Colonic mucosa (tissue), 1 donor: Measurements from ENCODE around the genes TRIM72 and SLC5A2.

DNA sequence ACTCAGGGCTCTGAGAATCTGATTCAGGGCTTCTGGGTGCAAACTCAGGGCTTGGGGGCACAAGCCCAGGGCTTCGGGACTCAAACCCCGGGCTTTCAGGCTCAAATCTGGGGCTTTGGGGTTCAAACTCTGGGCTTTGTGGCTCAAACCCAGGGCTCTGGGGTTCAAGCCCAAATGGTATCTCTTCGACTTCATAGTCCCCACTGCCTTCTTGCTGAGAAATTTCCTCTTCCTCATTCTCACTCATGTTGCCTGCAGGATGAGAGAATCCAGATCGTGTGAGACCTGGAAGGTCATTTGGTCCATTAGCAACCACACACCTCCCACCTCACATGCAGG lies 597 bp downstream of the ZNF768 start:
- PRO-cap: unidirectional peak, plus-strand start at position 236 of the sequence

DNA sequence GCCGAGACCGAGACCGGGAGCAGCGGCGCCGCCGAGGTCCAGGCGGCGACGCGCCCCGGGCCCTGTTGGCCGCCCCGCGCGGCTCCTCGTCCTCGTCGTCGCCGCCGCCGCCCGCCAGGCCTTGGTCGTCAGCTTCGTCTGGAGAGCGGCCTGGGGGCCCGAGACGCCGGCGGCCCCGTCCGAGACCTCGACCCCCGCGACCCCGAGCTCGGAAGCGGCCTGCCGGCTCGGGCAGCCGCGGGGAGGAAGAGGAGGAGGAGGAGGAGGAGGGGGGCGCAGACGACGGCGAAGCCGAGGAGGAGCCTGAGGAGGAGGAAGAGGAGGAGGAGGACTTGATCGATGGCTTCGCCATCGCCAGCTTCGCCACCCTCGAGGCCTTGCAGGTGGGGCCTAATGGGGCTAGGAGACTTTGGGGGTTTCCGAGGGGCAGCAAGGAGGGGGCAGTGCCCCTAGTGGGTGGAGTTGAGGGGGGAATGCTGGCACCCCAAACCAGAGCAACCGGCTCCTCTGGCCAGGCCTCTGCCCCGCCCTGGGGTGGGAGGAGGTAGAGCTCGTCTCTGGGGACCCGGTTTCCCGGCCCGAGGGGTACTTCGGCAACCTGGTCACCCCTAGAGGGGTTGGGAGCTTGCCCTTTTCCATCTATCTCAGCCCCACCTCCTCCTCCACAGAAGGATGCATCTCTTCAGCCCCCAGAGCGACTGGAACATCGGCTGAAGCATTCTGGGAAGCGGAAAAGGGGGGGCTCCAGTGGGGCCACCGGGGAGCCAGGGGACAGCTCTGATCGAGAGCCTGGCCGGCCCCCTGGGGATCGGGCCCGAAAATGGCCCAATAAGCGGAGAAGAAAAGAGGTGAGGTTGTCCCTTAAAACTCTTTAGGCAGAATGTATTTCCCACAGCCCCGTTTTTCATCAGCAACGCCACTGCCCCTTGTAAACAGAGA lies 1.6 kb downstream of the FBRS start:
- PRO-cap: bidirectional peak, plus-strand start at position 315 of the sequence, minus-strand start at position 109 of the sequence; bidirectional peak, plus-strand start at position 514 of the sequence, minus-strand start at position 521 of the sequence

GRCh38 chr16:30663976-30665193 lies 6.2 kb downstream of the FBRS start:
- PRO-cap: no peak

DNA sequence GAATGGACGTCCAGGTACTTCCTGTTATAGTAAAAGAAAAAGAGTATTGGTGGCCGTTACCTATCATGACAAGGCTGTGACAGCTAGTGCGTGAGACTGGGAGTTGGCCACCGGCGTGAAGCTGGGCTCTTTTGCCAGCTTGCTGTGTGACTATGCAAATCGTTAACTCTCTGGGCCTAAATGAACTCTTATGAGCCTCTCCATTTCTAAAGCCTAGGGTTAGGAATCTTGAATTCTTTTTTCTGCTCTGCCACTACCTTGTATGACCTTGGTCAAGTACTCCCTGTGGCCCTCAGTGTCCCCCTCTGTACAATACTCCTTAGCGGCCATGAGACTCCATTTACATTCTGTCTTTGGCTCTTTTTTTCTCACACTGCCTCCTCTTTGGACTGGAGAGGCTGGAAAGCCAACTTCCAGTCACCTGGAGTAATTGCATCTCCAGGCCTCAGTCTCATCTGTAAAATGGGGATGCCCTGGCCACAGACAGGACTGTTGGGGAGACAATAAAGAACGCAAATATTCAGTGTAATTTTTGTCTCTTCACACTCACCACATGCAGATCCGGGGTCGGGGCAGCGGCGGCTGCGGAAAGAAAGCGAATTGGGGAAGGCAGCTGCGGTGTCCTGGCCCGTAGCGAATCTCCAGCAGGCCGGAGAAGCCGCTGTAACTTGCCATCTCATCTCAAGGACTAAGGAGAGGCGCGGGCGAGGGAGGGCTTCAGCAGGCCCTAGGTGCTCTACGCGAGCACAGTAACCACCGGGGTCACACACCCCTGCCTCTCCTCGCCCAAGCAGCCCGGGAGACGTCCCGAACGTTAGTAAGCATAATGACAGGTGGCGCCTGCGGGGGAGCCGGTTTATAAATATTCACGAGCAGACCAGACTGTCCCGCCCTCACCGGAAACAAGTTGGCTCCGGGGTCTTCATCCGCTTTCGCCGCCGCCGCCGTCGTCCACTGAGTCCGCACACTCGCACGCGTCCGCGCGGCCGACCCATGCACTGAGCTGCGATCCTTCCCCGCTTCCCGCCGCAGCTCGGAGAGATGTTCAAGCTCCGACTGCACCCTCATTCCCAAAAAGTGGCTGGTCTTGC lies 869 bp downstream of the CFAP119 start:
- PRO-cap: unidirectional peak, plus-strand start at position 905 of the sequence

- PRO-cap: no peak
These were observed 8.2 kb downstream of the ZNF629 start for GRCh38 chr16:30778646-30779337.

GRCh38 chr16:30998036-30998715 lies 12.3 kb downstream of the STX1B start:
- PRO-cap: no peak

DNA sequence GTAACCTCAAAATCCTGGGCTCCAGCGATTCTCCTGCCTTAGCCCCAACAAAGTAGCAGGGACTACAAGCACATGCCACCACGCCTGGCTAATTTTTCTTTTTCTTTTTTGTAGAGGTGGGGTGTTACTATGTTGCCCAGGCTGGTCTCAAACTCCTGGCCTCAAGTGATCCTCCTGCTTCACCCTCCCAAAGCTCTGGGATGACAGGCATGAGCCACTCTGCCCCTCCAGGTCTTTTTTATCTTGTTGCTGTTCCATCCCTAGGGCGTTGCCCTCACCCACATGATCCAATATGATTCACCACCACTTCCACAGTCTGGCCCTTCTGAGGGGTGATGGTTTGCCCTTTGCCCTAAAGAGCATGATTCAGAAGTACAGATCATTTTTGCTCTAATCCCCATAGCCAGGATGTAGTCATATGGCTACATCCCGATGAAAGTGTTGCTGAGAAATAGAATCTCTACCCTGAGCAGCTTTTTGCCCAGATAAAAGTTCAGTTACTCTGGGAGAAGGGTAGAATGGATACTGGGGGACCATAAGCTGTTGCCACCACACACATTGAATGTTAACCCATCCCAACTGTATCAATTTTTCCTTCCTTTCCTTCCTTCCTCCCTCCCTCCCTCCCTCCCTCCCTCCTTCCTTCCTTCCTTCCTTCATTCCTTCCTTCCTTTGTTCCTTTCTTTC lies 18.8 kb downstream of the STX4 start:
- PRO-cap: no peak

DNA sequence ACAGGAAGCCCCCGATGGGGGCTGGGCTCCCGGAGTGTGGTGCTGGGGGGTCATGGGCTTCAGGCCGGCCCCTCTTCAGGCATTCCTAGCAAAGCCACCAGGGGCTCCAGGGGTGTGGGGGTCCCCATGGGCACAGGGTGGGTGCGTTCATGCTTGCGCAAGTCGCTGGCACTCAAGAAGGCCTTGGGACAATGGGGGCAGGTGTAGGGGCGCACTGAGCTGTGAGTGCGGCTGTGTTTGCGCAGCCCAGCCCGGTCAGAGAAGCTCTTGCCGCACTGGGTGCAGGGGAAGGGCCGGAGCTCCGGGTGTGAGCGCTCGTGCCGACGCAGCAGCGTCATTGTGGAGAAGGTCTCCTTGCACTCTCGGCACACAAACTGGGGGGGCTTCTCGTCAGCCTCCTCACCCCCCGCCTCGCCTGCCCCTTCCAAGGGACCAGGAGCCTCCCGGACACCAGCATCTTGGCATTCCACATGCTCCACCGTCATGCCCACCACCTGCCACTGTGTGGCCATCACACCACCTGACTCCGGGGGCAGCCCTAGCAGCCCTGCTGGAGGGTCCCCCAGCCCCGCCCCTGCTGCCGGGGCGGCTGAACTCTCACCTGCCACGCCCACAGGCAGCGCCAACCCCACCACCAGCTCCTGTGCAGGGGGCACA lies 12.9 kb downstream of the ZNF668 start:
- PRO-cap: no peak

GRCh38 chr16:31078133-31078974 lies 4.1 kb downstream of the ZNF646 start:
- PRO-cap: no peak

DNA sequence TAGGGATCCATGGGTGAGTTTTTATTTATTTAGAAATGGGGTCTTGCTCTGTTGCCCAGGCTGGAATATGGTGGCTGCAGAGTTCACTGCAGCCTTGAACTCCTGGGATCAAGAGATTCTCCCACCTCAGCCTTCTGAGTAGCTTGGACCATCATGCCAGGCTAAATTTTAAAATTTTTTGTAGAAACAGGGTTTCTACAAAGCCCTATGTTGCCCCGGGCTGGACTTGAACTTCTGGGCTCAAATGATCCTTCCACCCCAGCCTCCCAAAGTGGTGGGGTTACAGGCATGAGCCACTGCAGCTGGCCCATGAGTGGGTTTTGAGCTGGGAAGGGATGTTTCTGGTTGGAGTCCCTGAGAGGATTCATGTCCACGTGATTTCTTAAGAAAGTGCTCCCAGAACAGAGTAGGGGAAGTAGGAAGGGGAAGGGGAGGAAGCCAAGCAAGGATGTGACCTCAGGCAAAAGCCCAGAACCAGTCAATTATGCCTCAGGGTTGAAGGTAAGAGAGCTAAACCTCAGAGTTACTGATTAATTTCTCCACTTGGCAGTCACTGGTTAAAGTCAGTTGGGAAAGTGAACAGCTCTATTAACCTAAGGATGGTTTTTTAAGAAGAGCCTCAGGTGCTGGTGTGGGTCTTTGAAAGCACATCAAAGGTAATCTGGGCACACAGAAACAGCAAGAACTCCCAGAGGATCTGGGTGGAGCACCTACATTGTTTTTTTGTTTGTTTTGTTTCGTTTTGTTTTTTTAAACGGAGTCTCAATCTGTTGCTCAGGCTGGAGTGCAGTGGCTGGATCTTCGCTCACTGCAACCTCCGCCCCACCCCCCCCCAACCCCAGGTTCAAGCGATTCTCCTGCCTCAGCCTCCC lies 3.8 kb upstream of the KAT8 start:
- PRO-cap: bidirectional peak, plus-strand start at position 492 of the sequence, minus-strand start at position 353 of the sequence

DNA sequence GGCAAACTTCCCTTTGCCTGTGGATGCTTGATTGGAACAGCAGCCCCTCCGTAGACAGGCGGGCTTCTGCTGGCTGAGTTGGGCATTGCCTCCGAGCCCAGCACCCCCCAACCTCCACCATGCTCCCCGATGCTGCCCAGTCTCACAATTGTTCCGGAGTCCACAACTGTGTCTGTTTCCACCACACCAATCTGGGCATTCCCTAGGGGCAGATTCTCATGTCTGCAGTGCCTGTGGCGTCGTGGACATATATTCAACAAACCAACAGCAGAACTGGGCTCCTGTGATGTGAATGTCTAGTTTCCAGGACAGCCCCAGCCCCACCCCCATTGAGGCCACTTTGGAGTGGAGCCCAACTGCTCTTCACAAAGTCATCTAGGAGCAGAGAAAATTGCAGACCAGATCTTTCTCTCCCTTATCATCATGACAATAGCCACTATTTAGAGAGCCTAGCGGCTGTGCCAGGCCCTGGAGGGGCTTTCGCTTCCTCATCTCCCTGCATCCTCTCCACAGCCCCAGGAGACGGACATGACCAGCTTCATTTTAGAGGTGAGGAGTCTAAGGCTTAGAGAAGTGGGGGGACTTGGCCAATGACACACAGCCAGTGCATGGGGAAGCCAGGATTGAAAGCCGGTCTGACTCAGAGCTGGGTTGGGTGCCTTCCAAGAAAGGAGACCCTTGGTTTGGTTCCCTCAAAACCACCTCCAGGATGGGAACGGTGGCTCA lies 1.5 kb downstream of the PRSS8 start:
- PRO-cap: unidirectional peak, plus-strand start at position 643 of the sequence

- PRO-cap: no peak
These were observed 1.3 kb downstream of the FUS start for GRCh38 chr16:31181042-31181886.

DNA sequence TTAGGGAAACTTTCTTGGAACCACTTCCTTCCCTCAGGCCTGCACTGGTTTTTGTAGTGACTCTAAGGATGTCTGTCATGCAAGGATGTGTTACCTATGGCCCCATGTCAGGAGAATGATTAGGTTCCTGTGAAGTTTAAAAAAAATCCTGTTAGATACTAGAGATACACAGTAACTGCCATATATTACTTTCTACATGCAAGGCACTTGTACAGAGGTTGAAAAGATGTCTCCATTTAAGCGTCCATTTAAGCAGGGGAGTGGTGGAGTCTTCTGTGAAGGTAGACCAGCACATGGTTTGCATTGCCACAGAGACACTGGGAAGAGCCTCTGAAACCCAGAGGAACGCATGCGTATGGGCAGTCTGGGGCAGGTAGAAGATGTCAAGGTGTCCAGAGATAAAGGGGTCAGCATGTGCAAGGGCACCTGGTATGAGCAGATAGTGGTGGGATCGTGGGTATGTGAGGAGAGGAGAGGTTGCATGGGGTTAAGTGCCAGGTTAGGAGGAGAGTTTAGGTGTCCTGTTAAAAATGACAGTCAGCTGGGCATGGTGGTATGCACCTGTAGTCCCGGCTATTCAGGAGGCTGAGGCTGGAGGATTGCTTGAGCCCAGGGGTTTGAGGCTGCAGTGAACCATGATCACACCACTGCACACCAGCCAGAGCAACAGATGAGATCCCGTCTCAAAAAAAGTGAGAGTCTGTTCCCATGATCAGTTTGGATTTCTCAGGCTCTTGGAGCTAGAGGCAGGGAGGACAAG lies 3.2 kb downstream of the PYCARD start:
- PRO-cap: no peak

DNA sequence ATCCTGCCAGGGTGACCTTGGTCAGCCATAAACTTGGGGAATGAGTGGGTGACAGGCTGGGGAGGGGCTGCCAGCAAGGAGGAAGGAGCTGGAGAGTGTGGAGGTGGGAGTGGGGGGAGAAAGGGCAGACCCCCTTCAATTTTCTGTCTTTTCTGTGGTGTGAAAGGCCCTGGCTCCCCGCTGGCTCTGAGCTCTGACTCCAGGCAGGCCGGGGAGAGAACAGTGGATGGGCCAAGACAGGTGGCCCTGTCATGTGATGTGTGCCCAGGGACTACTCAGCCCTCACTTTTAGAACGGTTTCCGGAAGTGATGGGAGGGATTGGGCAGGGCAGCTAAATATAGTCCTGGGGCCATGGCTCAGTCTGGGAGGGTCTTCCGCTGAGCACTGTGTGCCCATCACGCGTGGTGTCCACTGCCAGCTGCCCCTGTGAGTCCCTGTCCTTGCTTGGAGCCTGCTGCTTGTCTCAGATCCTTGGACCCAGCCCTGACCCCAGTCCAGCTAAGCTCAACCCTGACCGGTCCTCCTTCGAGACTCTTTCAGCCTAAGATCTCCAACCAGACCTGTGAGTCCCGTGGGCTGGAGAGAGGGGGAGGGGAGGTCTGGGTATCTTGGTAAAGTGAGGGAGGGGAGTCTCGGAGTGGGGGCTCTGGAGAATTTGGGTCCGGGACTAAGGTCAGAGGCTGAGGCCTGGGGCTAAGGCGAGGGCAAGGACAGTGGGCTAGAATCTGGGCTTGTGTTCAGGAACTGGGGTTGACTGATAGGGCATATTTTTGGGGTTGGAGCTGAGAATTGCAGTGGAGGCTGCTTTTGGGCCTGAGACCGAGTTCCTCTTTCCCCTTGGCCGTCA lies at the start of gene TRIM72:
Gene TRIM72 (plus strand): TSS at position 385 of the 848 bp plus-strand sequence.
- PRO-cap: no peak

GRCh38 chr16:31373163-31373676 lies 18.2 kb downstream of the ITGAX start:
- PRO-cap: no peak

- PRO-cap: no peak
These were observed 9.1 kb upstream of the ITGAD start for GRCh38 chr16:31384019-31384497.

DNA sequence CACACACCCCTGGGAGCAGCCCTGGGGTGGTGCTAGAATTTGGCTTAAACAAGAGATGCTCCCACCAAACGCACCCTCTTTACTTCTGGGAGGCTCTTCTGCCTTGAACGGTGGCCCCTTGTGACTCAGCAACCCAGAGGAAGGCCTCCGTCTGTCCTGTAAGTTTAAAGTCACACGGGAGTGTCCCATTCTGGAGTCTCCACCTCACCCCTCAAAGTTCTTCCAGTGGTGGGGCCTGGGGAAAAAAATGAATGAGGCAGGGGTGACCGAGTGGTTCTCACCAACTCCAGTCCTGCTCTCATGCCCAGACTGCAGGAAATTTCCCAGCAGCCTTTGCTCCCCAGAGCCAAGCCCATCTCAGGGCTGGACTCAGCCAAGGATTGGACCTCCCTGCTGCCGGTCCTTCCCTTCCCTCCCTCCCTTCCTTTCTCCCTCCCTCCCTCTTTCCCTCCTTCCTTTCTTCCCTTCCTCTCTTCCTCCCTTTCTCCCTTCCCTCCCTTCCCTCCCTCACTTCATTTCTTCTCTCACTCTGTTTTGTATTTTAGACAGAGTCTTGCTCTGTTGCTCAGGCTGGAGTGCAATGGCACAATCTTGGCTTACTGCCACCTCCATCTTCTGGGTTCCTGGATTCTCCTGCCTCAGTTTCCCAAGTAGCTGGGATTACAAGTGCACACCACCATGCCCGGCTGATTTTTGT lies 11.4 kb downstream of the ITGAD start:
- PRO-cap: no peak

GRCh38 chr16:31459564-31460381 lies 472 bp downstream of the ARMC5 start:
- PRO-cap: bidirectional peak, plus-strand start at chr16:31460057, minus-strand start at chr16:31459680

DNA sequence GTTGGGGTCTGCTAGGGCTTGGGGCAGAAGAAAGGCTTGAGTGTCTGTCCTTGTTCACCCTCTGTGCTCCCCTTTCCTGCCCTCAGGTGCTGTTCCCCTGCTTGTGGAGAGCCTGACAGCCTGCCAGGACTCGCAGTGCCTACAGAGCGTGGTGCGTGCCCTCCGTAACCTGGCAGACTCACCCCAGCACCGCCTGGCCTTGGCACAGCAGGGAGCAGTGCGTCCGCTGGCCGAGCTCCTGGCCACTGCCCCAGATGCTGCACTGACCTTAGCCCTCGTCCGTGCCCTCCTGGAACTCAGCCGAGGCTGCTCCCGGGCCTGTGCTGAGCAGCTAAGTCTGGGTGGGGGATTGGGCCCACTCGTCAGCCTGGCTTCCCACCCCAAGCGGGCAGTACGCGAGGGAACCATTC lies 2.7 kb downstream of the ARMC5 start:
- PRO-cap: no peak

DNA sequence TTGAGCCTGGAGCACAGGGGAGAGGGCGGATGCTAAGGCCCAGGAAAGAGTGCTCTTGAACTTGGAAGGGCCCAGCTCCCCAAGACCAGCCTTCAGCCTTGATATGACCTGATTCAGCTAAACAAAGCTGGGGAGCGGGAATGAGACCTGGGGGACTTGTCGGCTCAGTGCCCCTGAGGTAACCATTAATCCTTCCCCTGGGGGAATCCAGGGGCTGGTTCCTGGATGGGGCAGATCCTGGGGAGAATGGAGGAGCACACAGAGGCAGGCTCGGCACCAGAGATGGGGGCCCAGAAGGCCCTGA lies at the start of gene SLC5A2:
Gene SLC5A2 (plus strand): TSS at position 233 of the 304 bp plus-strand sequence.
- PRO-cap: no peak